ENCODE data around the genes CFAP299 and SCD5.

GRCh38 chr4:80335311-80336247 is at the start of gene CFAP299:
CFAP299 (plus strand) TSS chr4:80335730.
- PRO-cap: bidirectional peak, plus-strand start at chr4:80335751, minus-strand start at chr4:80335605
- RRBS: no CpG with 5 or more reads among the region's 51 CpGs

DNA sequence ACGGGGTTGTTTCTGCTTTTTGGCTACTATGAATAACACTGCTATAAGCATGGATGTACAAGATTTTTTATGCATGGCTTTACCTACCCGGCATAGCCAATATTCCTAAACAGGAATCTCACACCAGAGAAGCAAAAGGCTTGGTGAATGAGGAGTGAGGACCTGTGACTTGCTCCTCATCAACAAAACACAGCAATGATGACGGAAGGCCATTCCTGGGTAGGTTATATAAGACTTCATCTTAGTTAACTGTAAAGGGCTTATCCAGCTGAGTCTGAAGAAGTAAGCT is 19.3 kb downstream of the PRKG2 start:
- PRO-cap: no peak
- RRBS: no CpG with 5 or more reads among the region's 3 CpGs

DNA sequence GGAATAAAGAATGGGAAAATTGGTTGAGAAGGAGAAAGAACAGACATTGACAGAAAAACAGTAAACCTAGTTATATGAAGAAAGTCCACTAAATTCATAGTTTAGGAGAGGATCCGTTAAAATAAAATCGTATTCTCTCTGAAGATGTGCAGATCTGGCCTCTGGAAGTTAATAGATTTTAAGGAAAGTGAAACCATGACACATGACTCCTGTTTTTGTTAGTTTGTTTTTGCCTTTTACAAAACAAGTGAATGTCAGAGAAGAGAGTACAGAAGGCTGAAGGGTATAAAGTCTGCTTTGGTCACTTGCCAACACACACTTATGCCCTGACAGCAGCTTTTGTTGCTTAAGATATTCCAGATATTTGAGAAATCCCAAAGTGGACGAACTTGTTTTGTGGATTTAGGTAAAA is 192.3 kb upstream of the RASGEF1B start:
- PRO-cap: no peak
- RRBS: no CpG with 5 or more reads among the region's 3 CpGs

DNA sequence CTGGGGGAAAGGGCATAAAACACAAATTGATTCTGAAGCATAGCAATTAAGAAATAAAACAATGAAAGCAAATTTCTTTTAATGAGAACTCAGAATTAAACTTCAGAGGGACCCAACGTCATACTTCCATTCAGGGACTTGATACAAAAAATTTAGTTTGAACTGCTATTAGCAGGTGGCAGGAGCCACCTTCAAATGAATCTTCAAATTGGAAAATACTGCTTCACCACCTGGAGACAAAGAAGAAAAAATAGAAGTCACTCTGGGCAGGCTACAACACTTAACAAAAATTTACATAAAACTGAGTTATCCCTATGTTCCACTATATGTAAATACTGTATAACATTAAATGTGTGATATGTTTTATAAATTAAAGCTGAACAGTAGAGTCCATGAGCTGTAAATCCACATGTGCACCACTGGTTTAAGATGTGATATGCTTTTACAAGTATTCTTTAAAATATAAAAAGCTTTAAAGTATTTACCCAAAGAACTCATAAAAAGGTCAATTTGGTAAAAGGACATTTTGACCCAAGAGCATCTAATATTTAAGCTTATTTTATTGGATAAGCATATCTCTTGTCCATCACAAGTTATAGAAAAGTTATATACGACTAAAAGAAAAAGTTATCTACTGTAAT is 19.7 kb downstream of the HNRNPD start:
- PRO-cap: no peak
- RRBS: no CpG with 5 or more reads among the region's 2 CpGs

DNA sequence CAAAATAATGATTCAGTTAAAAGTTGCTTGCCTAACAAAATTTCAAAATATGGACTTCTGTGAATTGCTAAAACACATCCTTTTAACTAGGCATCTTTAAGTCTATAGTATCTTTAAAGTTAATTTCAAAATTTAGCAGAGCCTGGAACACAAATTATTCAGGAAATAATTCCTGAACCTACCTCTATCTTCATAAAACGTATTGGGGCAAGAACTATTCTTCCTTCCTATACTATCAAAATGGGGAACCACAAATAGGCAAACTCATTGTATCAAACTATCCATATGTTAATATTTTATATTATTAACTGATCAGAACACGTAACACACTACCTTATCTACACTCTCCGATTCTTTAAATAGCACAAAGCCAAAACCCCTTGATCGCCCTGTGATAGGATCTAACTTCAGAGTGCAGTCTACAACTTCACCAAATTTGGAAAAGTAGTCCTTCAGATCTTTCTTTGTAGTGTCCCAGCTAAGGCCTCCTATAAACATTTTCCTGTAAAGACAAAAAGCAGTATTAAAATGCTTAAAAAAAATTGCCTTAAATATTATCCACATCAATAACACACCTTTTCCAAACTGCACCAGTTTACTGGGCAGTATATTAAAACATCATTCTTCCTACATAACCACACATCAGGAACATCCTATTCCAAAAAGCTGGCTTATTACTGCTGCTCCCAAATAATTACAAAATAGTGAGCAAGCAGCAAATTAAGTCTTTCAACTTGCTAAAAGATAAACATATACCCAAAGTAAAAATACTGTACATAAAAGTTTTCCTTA is 14.5 kb downstream of the HNRNPD start:
- PRO-cap: no peak
- RRBS: no CpG with 5 or more reads among the region's 4 CpGs

DNA sequence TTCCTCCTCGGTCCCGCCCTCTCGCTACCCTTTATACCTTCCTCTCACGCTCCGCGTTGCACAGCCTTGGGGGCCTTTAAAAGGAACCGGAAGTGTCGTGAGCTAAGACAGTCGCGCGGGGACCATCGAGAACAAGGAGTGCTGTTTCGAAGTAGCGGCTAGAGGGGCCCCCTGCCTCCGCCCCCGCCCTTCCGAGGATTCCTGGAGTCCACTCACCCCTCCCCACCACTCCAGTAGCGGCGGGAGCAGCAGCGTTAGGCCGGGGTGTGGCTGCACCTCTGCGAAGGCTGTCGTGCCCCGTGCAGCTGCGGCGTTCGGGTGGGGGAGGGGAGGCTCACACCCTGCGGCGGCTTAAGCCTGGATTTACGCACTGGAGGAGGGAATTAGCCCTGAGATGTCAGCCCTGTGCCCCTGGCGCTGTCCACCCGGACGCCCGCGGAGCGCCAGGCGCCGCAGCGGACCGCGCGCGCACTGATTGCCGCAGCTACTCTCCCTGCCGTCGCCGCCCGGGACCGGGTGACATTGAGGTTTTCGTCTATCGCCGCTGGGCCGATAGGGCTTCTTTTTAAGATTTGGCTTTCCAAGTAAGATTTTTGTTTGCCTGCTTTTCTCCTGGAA is 400 bp upstream of the HNRNPD start:
- PRO-cap: bidirectional peak, plus-strand start at position 233 of the sequence, minus-strand start outside the sequence
- RRBS: 1% methylated on average over 13 of the region's 53 CpGs

DNA sequence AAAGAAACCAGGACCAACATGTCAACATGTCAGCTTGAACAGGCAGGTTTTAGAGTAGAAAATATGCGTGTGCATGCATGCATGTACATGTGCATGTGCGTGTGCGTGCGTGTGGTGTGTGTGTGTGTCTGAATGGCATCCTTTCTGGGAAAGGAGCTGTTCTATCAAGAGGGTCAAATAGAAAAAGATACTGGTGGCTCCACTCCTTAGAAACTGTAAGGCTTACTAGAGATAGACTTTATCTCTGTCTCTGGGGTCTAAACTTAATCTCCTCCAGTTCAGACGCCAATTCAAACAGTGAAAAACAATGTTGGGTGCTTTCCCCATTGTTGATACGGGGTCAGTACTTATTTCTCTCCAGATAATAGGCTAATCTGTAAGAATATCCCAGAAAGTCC is 110.4 kb downstream of the SCD5 start:
- PRO-cap: no peak
- RRBS: no CpG with 5 or more reads among the region's 6 CpGs

DNA sequence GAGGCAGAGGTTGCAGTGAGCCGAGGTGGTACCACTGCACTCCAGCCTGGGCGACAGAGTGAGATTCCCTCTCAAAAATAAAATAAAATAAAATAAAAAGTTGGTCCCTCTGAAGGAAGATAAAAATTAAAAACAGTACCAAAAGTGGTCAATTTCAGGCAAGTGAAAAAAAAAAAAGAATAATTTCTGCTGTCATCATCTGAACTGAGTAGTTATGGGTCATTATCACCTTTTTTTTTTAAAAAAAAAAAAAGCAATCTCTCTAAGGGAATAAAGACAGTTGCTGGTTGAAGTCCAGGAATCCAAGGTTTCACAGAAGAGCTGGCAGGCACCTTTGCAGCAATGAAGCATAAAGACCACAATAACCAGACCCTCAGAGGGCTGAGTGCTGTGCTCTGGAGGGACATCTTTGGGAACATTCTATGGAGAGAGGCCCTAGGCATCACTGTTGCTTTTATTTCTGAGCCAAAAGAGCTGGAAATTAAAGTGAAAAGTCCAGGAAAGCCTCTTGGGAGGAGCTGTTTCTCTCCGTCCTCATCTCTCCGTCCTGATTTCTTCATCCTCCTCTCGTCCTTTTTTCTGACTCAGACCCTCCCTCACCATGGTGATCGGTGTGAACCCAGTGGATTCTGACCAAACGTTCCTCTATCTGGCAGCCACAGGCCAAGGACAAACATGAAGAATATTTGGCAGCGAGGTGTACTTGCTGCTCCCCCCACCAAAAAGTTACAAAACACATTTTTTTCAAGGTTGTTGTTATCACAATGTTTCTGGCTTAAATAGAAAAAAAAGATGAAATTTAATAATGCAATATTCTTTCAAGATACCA is 80.5 kb downstream of the SCD5 start:
- PRO-cap: no peak
- RRBS: no CpG with 5 or more reads among the region's 8 CpGs

DNA sequence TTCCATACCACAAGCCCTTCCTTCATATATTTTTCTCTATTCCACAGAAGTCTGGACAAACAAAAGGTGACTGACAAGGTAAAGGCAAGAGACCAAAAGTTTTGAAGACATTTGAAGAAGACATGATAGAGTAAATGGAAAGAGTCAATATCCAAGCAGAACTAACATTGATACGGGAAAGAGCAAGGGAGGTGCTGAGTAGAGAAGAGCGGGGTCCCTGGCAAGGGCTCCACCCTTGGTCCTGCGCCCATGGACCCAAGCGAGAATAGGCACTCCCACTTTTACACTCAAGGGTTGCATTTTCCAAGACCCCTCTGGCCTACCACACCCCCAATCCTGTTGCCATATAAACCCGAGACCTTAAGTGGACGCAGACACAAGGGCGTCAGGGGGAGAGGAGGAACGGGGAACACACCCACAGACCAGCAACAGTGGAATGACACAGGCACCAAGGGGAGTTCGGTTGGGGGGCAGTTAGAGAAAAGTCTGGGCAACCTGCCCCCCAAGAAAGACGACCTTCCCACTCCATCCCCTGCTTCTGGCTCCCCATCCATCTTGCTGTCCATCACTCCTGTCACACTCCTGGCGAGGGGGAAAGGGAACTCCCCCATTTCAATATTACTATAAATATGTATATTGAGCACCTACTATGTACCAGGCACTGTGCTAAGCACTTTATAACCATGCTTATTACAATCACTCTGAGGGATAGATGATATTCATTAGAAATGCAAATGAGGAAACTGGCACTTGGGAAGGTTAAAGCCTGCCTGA is 51.8 kb downstream of the SCD5 start:
- PRO-cap: no peak
- RRBS: no CpG with 5 or more reads among the region's 11 CpGs

DNA sequence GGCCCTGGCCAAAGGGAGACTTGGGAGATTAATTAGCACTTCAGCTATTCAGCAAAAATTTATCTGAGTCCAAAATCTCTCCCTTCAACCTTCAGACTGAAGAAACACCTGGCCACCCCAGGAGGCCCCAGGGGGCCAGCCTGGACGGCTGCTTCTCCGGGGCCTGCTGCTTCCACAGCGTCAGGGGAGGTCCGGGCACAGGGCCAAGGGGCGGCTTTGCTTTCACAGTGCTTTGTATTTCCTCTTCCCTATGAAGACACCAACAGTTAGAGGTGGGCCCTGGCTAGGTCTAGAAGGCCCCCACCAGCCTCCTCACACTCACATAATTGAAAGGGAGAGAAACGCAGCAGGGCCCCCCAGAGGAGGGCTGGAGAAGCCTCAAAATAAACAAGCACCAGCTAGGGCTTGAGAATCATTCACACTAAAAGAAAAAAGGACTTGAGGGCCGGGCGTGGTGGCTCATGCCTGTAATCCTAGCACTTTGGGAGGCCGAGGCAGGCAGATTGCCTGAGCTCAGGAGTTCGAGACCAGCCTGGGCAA is 17.8 kb downstream of the SCD5 start:
- PRO-cap: no peak
- RRBS: no CpG with 5 or more reads among the region's 10 CpGs

DNA sequence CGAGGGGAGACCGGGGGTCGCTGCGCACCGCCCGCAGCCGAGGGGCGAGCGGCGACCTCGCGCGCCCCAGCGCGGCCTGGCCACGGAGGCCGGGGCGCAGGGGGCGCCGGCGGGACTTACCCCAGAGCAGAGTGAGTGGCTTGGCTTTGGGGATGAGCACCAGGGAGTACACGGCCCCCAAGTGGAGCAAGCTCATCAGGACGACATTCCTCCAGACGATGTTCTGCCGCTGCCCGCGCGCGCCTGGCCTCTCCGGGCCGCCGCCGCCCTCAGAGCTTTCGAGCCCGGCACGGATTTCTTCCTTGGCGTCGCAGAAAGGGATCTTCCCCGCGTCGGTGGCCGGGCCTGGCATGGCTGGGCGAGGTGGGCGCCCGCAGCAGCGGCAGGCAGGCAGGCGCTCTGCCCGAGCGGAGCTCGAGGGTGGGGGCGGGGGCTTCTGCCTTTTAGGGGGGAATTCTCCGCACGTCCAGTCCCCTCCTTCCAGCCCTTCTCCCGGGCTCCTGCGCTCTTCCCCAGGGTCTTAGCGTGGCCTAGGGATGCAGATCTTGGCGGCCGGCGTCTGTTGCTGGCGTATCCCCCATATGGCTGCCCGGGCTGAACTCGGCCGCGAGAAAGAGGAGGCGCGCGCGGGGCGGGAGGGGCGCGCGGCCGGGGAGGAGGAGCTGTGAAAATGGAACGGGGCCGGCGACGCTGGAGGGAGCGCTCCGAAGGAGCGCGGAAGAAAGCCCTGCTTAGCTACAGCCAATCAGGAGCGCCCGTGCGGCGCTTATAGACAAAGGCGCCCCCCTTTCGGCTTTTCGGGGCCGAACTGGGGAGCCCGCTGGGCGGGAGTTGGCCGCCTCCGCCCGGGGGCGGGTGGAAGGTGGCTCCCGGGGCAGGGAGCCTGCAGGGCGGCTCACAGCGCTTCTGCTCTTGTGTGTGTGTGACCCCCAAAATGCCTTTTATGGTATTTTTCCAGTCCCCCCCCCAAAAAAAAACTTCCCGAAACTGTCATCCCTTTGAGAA is at the start of gene SCD5:
Gene SCD5 (minus strand): TSS at position 611 of the 1,005 bp plus-strand sequence.
- PRO-cap: bidirectional peak, plus-strand start at position 206 of the sequence, minus-strand start at position 100 of the sequence; bidirectional peak, plus-strand start at position 669 of the sequence, minus-strand start at position 614 of the sequence
- RRBS: 3% methylated on average over 40 of the region's 99 CpGs

DNA sequence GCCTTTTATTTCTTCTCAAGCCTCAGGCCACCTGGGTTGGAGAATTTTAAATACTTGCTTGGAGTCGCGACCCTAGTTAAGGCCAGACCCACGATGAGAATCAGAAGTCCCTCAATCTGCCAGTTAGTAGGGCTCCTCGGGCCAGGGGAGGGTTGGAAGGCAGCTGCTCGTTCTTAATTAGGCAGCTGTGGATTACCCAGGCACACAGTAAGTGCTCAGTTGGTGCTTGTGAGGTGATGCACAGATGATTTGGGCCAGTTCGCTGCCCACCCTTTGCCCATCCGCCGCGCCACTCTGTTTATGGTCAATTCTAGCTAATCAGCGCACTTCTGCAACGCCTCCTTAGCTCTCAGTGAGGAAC is 575 bp upstream of the SCD5 start:
- PRO-cap: no peak
- RRBS: no CpG with 5 or more reads among the region's 11 CpGs

GRCh38 chr4:82900333-82900588 is 274 bp upstream of the THAP9 start:
- PRO-cap: bidirectional peak, plus-strand start at chr4:82900823, minus-strand start at chr4:82900559
- RRBS: 33% methylated on average over 3 of the region's 13 CpGs

DNA sequence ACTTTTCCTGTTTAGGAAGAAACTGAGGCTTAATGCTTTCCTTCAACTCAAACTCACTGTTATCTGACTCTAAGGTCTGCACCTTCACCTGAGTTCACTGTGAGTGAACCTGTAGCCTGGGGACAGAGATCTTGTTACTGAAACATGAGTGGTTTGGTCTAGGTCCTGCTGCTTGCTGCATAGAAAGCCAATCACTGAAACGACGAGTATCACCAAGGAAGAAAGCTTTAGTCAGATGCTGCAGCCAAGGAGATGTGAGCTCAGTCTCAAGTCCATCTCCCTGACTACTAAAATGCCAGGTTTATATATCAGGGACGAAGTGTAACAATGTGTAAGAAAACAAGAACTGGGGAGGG is 19.5 kb upstream of the ABRAXAS1 start:
- PRO-cap: no peak
- RRBS: no CpG with 5 or more reads among the region's 3 CpGs

GRCh38 chr4:84298545-84299513 is 200.3 kb downstream of the NKX6-1 start:
- PRO-cap: no peak
- RRBS: no CpG with 5 or more reads among the region's 31 CpGs

DNA sequence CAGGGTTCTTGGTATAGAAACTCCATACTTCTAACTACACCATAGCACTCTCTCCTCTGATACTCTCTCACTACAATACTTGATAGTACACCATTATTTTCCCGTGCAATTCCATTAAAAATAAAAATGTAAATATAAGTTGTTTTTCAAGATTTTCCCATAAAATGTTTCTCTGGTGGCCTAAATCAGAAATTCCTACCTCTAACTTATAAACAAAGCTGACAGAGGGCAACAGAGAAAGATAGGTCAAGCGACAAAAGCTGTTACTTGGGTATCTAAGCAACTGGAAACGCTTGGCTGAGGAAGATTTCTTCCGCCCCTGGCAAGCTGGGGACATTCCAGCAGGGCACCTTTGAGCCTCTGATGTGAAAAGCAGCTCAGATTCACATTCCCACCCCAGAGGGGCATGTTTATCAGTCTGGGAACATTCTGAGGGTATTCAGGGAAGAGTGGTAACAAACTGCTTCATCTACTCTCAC is 3.6 kb upstream of the CDS1 start:
- PRO-cap: no peak
- RRBS: no CpG with 5 or more reads among the region's 4 CpGs

DNA sequence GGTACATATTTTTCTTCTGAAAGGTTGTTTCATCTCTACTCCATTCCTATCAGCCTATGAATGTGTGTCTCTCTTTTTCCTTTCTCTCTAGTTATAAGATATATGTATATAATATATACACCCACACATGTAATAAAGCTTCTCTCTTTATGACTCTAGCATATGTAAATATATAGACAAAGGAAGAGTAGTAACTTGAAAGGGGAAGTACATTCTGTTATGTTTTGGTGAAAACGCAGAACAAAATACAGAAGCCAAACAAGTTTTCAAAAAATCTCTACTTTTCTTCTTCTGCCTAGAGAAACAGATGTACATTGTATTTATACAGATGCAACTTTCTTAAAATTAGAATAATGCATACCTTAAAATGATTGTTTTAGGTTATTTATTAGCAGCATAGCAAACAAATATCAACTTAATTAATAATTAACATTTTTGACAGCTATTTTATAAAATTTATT is 227.1 kb downstream of the ARHGAP24 start:
- PRO-cap: no peak
- RRBS: no CpG with 5 or more reads among the region's 1 CpG

DNA sequence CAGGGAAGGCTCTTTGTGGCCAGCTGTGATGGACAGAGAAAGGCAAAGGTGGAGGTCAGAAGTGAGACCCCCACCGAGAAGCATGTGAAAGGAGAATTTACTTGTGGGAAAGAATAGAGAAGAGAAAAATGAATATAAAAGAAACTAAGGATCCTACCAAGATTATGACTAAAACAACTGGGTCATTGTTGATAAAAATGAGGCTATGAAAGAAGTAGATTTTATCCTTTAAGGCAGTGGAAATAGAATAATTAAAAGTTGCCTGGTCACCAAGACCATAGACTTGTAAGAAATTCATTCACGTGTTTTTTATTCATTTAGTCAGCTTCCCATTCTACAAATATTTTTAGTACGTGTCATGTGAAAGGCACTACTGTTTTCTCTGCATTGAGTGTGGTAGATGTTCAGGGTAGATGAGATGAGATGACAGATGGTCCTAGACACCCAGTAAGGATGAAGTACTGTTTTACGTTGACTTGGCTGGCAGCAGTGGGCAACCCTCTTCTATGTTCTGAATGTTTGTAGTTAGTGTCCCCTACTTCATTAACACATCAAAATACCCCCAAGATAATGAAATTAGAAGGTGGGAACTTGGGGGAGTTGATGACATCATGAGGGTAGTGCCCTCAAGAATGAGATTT is 228.1 kb downstream of the ARHGAP24 start:
- PRO-cap: no peak
- RRBS: no CpG with 5 or more reads among the region's 4 CpGs

GRCh38 chr4:85827524-85828691 is 353.0 kb downstream of the ARHGAP24 start:
- PRO-cap: no peak
- RRBS: no CpG with 5 or more reads among the region's 17 CpGs

DNA sequence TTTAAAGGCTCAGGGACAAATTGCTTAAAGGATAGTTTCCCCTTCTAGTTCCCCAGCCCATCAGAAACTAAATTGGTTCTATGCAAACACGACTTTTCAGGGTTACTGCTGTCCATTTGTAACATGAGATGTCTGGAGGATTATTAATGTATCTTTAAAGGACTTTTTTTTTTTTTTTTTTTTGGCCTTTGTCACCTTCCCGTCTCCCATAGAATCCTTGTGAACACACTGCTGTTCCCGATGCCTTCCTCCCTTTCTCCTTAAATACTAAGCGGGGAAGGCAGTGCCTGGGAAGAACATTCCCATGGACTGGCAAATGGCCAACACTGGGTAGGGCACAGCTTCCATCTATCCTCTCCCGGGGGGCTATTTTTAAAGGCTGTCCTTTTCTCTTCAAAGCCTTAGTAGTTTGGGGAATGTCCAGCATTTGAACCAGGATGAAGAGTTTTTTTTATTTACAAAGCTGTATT is 427.5 kb downstream of the MAPK10 start:
- PRO-cap: no peak
- RRBS: no CpG with 5 or more reads among the region's 5 CpGs